ReNcell CX (cell line): Measurements from ENCODE around the genes DVL1, TMEM88B and MIB2.

- PRO-cap = no peak
These were observed 9.1 kb downstream of the ACAP3 start for GRCh38 chr1:1298541-1299108.

GRCh38 chr1:1313406-1314377 is 5.3 kb downstream of the PUSL1 start:
- PRO-cap = no peak

GRCh38 chr1:1343035-1343414 is 6.2 kb downstream of the DVL1 start:
- PRO-cap = no peak

DNA sequence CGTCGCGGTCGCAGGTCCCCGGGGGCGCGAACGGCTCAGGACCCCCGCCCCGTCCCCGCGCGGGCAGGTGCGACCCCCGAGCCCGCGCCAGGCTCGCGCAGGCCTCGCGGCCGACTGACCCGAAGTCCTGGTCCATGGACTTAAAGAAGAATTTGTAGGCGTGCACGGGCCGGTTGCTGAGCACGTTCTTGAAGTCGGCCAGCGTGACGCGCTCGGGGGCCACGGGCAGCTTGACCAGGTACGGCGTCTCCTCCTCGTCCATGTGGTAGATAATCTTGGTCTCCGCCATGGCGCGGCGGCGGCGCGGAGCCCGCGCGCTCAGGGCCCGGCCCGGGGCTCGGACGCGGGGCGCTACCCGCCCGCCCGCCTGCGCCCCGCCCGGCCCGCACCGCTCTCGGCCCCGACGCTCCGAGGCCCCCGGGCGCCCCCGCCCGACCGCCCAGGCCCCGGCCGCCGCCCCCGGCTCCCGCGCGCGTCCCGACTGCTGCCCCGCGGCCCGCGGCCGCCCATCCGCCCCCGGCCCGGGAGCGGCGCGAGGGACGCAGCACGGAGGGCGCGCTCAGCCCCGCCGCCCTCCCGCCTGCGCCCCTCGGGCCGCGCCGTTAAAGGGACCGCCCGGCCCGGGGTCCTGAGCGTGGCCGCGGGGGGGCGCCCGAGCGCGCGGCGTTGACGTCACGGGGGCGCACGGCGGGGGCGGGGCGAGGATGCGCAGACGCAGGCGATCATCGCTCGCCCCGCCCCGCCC is at the start of gene DVL1:
TSS of gene DVL1 (minus strand) at position 642 of the 745 bp plus-strand sequence.
- PRO-cap = bidirectional peak, plus-strand start at position 207 of the sequence, minus-strand start at position 110 of the sequence; bidirectional peak, plus-strand start outside the sequence, minus-strand start at position 598 of the sequence

- PRO-cap = no peak
These were observed 1.2 kb upstream of the MXRA8 start for GRCh38 chr1:1359224-1360325.

GRCh38 chr1:1371977-1372762 is 2.8 kb downstream of the AURKAIP1 start:
- PRO-cap = no peak

- PRO-cap = no peak
These were observed 638 bp downstream of the AURKAIP1 start for GRCh38 chr1:1374112-1375025.

- PRO-cap = unidirectional peak, plus-strand start at chr1:1406547; unidirectional peak, plus-strand start at chr1:1406865
These were observed 628 bp downstream of the MRPL20 start for GRCh38 chr1:1406210-1407119.

DNA sequence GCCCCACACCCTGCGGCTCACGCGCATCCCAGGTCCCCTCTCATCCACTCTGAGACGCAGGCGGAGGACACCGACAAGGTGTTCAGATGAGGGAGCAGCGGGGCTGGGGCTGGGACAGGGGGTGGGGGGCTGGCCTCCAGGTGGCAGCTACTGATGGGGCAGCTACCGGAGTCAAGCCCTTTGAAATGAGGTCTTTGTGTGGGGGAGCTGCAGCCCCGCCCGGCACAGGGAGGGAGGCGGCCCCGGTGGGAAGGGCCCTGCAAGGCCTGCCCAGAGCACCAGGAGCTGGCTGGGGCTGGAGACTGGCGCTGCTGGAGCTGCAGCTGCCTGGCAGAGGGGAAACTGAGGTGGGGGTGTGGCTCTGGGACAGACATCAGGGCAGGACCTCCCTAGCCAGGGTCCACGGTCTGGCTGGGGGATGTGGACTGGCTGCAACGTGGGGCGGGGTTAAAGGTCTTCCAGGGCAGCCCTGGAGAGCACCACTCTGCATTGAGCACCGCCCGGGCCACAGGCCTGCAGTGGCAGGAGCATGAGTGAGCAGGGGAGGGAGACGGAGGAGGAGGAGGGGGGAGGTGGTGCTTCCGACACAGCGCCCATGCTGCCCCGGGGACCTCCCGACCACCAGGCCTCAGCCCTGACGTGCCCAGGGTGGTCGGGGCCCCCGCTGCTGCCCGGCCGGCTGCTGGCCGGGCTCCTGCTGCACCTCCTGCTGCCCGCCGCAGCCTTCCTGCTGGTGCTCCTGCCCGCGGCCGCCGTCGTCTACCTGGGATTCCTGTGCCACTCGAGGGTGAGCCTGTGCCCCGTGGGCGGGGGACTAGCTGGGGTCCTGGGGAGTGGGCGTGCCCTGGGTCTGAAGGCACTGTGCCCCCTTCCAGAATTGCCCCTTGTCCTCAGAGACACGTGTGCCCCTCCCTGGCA is at the start of gene TMEM88B:
TSS of gene TMEM88B (plus strand) at position 273 of the 918 bp plus-strand sequence.
- PRO-cap = no peak

DNA sequence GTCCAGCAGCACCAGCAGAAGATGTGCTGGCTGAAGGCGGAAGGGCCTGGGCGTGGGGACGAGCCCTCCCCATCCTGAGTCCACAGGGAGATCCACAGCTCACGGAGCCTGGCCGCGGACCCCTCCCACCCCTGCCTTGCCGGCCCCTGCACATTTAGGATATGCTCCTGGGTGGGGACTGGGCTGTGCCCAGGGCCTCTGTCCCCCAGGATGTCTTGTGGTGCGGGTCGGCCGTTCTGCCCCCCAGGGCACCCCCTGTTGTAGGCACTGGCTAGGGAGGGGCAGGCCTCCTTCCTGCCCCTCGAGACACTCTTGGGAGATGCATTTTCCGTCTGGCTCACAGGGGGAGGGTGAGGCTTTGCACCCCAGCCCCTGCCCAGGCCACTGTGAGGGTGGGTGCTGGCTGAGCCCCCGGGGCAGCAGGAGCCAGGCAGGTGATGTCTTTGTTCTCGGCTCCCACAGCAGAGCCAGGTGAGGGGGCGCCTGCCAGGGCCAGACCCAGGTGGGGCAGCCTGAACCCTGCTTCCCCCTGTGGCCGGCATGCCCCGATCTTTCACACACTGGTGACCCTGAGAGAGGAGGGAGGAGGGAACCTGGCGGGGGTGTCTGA is 6.3 kb downstream of the TMEM240 start:
- PRO-cap = no peak

GRCh38 chr1:1561989-1562948 is 12.4 kb downstream of the SSU72 start:
- PRO-cap = no peak

- PRO-cap = no peak
These were observed 10.4 kb downstream of the SSU72 start for GRCh38 chr1:1563817-1565036.

DNA sequence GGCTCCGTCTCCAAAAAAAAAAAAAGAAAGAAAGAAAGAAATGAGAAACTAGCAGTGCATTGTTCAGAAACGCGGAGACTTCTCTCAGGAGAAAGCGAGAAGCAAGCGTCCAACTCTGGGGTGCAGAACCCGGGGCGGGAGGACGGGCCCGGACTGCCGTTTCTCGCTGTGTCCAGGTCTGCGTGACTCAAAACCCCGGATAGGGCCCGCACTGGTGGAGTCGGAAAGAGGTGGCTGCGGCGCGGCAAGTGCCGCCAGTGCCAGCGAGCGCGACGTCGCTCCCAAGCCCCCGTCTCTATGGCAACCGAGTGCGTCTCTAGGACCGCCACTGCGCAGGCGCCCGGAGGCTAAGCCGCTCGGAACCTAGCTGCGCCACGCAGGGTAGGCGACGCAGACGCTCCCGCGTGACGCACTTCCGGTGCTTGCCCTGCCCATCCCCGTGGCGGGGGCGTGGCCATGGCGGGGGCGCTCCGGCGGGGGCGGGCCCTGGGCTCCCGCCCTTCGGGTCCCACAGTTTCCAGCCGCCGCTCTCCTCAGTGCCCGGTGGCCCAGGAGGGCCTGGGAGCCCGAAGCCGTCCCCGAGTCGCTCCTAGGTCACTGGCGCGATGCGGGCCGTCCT is at the start of gene MIB2:
TSS of gene MIB2 (plus strand) at position 497 of the 619 bp plus-strand sequence.
- PRO-cap = bidirectional peak, plus-strand start at position 542 of the sequence, minus-strand start at position 195 of the sequence

- PRO-cap = bidirectional peak, plus-strand start at chr1:1630622, minus-strand start at chr1:1630419
These were observed 1.4 kb upstream of the MMP23B start for GRCh38 chr1:1630233-1631364.

GRCh38 chr1:1669830-1670148 is 11.0 kb upstream of the CDK11B start:
- PRO-cap = no peak

GRCh38 chr1:1745516-1746657 is 21.7 kb upstream of the CDK11A start:
- PRO-cap = bidirectional peak, plus-strand start at chr1:1745814, minus-strand start at chr1:1745813; unidirectional peak, minus-strand start at chr1:1746262; unidirectional peak, minus-strand start at chr1:1746297

GRCh38 chr1:1775231-1775949 is 2.9 kb downstream of the NADK start:
- PRO-cap = no peak

GRCh38 chr1:1796362-1796884 is 18.2 kb upstream of the NADK start:
- PRO-cap = no peak

- PRO-cap = no peak
These were observed 35.0 kb upstream of the NADK start for GRCh38 chr1:1813177-1813675.

DNA sequence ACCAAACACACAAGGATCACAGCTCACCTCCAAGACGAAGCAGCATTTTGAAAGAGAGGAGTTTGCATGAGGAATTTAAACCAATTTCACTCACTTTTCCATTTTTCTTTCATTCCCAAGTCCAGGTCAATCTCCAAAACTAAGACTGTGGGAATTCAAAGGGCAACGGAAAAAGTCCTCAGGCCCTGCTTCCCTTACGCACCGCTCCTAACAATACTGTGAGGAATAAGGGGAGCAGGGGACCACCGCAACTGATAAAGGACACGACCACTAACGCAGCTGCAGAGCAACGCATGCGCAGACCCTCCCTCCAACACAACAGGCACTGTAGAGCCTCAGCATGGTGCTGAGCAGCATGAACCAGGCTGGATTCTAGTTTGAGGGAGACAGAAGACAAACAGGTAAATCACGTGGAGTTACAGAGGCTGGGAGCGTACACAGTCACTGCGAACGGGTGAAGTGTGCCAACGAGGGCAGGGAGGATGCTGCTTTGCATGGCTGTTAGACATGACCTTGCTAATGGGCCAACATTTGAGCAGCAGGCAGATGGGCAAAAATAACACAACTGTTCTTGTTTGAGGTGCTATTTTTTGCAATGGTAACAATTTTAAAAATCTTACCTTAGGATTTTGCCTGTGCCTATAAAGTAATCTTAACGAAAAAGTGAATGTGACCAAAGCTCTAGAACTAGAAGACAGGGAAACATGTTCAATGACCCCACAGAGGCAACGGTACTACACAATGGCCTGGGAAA is 55.1 kb upstream of the NADK start:
- PRO-cap = no peak